ENCODE measurements around the genes FAM219B, COX5A, COMMD4, PTPN9 and CSPG4.

- RRBS: no CpG with 5 or more reads among the region's 10 CpGs
Observed at GRCh38 chr15:74784474-74785267, 2.8 kb downstream of the CSK start.

DNA sequence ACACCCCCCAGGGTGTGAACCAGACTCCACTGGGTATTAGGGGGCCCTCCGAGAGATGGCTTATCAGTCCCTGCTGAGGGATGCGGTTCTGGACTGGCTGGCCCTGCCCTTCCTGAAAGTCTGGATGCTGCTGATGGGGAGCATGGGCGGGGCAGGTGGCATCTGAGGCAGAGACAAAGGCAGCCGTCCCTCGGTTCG lies 945 bp upstream of the ULK3 start:
- RRBS: no CpG with 5 or more reads among the region's 6 CpGs

GRCh38 chr15:74906731-74907418 lies at the start of gene FAM219B:
Gene FAM219B (minus strand): TSS chr15:74906851.
- RRBS: 1% methylated on average over 22 of the region's 48 CpGs

DNA sequence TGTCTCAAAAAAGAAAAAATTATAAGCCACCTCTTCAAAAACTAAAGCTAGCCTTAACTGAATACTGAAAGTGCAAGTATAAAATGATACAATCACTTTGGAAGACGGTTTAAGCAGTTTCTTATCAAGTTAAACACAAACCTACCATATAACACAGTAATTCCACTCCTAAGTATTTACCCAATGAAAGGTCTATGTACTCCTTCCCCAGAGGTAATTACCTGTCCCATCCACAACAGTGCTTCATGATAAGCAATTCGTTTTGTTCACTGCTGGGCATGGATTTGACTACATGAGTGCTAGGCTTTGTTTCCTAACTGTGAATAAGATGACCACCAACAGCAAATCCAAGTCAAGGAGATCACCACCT lies 4.3 kb downstream of the COX5A start:
- RRBS: no CpG with 5 or more reads among the region's 2 CpGs

DNA sequence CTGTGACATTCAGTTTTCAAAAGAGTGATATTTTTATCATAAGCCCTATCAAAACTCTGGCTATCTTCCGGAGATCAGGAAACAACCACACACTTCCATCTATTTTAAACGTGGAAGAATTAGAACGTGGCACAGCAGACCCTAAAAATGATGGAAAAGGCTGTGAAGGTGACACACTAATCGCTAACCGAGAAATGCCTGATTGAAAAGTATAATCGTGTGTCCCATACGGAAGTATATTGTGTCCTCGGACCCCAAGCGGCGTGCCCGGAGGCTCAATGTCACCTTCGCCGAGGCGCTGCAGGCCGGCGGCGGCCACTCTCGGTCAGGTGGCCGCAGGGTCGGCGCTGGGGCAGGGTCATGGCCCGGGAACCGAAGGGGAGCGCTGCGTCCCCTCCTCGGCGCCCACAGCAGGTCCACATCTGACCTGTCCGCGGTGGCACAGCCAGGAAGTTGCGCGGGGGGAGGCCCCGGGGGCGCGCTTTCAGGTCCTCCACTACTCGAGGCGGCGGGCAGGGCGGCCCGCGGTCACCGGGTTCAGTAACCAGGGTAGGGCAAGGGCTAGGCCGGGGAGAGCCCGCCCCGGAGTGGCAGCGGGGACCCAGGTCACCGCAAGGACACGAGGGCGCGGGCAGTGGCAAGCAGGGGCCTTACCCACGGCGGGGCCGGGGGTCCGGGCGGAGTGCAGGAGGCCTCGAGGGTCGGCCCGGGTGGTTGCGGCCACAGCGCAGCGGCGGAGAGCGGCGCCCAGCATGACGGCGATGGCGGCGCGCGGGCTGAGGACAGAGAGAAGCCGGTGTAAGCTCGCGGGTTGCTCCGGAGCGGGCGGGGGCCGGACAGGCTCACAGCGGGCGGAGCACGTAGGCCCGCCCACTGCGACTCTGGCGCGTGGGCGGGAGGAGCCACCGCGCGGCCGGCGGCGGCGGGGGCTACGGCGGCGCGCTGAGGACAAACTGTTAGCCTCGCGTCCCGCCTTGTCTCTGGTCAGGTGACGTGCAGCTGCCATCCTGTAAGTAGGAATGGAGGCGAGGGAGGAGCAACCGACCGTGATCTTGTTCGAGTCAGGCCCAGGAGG lies at the start of gene COX5A:
Gene COX5A, minus strand, starts transcription at position 813 of the 1,075 bp plus-strand sequence.
- RRBS: 1% methylated on average over 42 of the region's 103 CpGs

- RRBS: no CpG with 5 or more reads among the region's 5 CpGs
Observed at GRCh38 chr15:75024069-75024530, 710 bp downstream of the PPCDC start.

- RRBS: no CpG with 5 or more reads among the region's 18 CpGs
Observed at GRCh38 chr15:75048894-75049812, 25.8 kb downstream of the PPCDC start.

GRCh38 chr15:75149933-75150586 lies 51.6 kb upstream of the C15orf39 start:
- RRBS: no CpG with 5 or more reads among the region's 1 CpG

- RRBS: 0% methylated on average over 3 of the region's 45 CpGs
Observed at GRCh38 chr15:75335645-75336485, at the start of gene COMMD4. Gene COMMD4 (plus strand): TSS chr15:75336063.

GRCh38 chr15:75355682-75356531 lies 9.1 kb downstream of the NEIL1 start:
- RRBS: no CpG with 5 or more reads among the region's 36 CpGs

DNA sequence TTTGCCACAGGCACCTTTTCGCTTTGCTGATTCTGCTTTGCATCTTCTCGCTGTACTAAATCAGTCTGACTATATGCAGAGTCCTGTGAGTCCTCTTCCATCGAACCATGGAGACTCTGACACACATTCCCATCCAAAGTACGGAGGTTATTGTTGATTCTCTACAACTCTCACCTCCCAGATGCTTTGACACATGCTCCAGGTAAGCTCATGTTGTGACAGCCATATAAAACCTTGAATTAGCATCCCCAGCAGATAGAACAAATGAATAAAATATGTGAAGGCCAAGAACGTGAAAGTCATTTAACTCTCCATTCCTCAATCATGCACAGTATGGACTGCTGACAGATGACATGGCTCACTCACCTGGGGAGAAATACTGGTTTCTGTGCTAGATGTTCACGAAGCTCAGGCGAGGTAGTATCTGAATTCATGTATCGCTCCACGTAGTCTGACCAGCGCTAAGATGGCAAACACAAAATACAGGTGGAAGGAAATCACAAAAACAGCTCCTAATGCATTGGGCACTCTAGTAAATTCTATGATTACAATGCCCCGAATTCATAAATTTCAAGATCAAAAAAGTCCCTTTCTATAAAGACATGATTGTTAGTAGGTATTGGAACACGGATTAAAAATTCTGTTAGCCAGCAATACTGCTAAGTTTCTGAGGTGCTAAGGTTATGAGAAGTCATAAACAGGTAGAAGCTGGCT lies 12.0 kb upstream of the MAN2C1 start:
- RRBS: no CpG with 5 or more reads among the region's 12 CpGs

DNA sequence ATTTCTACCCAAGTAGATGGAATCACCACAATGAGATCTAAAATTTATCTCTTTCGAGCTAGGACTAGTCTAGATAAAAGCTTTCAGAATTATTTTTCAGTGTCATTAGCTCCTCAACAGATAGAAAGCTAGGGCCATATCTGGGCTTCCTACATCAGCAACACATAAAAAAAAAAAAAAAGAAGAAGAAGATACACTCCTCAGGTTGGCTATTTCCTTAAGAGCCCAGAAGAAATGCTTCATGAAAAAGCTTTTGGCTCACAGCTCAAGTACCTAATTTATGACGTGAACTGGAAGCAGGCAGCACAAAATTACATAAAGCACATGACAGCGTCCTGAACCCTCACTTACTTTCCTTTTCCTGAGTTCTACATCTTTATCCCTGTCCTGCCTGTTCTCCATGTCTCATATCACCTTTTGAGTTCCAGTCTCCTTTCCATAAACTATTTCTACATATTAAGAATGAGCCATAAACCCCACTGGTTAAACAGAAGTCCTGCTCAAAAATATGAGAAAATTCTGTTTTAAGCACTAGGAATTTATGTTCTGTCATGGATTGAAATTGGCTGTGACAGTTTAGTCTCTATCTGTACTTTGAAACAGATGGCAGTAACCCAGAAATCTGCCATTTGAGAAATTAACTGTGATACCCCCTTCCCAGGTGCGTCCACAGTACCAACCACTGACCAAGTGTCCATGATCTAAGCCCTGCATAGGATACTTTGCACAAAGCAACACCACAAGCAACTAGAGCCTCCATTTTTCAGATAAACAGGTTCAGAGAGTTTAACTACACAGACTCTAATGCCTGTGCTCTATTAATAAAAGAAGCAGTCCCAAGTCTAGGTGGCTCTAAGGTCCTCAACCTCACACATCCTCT lies 23.2 kb upstream of the MAN2C1 start:
- RRBS: no CpG with 5 or more reads among the region's 4 CpGs

DNA sequence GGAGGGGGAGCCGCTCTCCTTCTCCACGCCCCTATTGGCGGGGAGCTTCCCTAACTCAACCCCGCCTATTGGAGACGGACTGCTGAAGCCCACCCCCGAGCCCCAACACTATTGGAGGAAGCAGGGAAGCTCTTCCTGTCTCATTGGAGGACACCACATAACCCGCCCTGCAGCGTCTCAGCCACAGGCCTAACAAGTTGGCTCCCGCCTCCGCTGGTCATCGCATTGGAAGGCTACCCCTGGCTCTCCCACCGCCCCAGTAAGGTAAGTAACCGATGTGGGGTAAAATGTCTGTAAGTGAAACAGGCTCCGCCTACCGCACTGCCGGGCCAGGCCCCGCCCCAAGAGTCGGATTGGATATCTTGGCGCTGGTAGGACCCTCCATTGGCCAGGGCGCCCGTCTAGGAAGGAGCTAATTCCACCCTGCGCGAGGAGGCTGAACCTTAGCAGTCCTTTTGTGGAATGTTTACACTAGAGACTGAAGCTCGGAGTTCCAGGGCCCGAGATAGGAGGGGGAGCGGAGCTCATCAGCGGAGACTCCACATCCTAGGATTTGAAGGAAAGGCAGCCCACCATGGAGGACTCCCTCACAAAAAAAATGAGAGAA lies 459 bp upstream of the SIN3A start:
- RRBS: no CpG with 5 or more reads among the region's 27 CpGs

- RRBS: no CpG with 5 or more reads among the region's 8 CpGs
Observed at GRCh38 chr15:75577861-75578117, 1.3 kb downstream of the PTPN9 start.

DNA sequence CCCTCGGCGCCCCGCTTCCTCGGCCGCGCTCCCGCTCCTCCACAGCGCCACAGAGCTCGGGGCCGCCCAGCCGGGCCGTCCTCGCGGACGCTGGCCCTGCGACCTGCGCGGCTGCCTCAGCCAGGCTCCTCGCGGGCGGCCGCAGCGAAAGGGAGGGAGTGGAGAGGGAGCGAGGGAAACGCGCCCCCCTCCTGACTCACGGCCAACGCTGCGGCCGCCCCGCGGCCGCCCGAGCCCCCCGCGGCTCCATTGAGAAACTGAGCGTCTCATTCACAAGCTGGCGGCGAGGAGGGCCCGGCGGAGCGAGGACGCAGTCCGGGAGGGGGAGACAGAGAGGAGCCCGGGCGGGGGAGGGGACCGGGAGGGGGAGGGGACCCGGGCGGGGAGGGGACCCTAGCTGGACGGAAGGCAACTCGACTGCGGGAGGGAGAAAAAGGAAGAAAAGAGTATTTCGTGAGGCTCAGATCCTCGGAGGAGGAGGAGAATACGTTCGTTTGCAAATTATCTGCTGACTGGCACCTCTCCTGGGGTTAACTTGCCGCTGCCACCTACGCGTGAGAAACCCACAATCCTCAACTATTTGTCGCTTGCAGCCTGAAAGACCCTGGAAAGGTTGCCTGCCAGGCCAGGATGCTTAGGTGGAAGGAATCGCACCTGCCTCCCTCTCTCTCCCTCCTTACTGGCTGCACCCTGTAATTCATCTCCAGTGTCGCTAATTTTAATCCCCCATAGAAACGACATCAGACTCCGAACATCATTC lies at the start of gene PTPN9:
Gene PTPN9, minus strand, starts transcription at position 153 of the 760 bp plus-strand sequence.
- RRBS: 2% methylated on average over 6 of the region's 64 CpGs

GRCh38 chr15:75640331-75640901 lies 392 bp upstream of the IMP3 start:
- RRBS: no CpG with 5 or more reads among the region's 24 CpGs

DNA sequence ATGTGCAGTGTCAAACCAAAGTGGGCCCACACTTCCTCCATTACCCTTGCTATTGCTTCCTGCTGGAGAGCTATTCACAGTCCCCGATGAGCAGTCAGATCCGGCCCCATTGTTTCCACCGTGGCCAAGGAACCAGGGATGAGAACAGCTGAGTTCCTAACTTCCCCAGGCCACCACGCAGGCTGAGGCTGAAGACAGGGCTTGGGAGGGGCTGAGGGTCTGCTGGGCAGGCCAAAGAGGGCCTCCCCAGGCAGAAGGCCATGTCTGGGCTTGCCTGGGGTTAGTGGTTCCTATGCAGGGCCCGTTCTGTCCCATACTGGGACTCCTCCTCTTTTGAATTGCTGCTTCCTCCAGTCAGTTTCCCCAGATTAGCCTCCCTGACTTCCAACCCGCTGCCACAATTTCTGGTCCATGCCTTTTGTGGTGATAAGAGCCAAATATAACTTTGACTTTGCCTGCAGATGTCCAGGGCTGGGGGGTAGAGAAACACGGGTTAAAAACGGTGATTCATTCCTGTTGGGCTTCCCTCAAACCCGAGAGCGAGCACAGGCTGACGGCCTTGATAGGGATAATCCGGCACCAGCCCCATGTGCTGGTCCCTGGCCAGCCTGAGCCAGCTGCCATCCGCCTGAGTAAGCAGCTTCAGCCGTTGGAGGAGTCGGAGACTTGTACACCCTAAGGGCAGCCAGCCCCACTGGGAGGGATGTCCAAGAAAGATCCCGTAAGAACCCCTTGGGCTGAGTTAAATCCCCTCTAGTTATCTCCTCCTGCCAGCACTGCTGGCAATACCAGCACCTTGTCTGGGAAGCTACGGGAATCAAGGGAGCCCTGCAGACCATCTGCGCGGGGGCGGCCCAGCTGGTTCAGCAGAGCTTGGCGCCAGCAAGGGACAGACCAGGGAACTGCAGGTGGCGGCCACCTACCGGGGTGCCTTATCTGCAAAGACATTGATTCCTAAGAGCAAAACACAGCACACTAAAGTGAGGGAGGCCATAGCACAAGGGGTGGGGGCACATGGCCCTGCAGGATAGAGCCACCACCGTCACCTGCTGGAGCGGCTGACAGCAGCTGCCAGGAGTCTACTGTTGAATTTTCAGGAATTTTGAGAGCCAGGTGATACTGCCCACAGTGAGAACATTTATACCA lies 18.3 kb downstream of the CSPG4 start:
- RRBS: no CpG with 5 or more reads among the region's 25 CpGs

DNA sequence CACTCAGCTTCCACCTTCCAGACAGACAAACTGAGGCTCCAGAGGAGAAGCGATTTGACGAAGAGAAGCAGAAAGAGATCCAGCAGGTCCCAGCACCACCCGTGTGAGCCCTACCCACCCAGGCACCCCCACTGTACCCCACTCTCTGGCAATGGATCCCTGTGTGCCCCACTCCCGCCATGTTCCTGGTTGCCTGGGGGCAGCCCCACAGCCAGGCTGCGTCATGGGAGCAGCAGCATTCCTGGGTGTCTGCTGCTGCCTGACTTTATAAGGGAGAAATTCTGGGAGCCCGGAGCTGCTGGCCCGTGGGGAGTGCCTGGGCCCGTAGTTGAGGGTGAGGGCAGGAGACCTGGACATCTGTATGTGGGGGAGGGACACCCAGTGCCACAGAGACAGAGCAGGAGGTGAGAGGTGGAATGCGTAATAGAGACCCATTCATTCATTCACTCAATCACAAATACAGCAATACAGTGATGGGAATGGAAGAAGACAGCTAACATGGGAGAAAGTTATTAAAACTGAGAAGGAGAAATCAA lies 15.2 kb downstream of the CSPG4 start:
- RRBS: no CpG with 5 or more reads among the region's 9 CpGs

DNA sequence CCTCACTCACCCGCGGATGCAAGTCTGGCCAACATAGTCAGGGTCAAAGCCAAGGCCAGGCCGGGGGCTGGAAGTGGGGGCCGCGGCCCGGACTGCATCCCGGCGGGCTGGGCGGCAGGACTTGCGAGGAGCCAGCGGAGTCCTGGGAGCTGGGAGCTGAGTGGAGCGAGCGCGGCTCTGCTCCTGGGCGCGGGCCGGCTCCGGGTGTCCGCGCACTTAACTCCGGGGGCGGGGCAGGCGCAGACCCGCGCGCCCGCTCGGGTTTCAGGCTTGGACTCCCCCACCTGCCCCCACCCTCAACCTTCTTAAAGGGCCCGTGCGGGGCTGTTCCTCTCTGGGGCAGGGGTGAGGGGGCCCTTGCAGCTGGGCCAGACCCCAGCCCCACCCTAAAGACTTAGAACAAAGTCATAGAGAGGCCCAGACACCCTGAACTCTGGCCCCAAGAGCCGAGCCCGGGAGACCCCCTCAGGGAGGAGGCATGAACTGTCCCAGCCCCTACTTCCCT lies at the start of gene CSPG4:
Gene CSPG4, minus strand, starts transcription at position 191 of the 505 bp plus-strand sequence.
- RRBS: 0% methylated on average over 11 of the region's 32 CpGs

DNA sequence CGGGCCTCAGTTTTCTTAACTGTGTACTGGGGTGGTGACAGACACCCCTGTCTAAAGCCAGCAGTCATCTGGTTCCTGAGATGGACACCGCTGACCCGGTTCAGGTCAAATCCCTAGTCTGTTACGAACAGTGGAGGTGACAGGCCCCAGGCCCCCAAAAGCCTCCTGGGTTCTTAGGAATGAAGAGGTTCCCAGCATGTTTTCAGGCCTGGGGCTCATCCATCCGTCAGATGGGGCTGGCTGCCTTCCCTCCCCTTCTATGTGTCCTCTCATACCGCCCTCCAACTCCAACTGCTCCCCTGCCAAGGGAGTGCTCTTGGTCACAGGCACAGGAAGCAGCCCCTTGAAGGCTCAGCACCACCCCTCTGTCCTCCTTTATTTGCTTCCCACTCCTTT lies 754 bp upstream of the ODF3L1 start:
- RRBS: 94% methylated on average over 3 of the region's 6 CpGs

All from epithelial cell of prostate (primary cell).